SP-49 (cell line): ENCODE data around the gene CTXN1.

GRCh38 chr19:7207970-7208240 is 86.3 kb downstream of the INSR start:
- PRO-cap: no peak

DNA sequence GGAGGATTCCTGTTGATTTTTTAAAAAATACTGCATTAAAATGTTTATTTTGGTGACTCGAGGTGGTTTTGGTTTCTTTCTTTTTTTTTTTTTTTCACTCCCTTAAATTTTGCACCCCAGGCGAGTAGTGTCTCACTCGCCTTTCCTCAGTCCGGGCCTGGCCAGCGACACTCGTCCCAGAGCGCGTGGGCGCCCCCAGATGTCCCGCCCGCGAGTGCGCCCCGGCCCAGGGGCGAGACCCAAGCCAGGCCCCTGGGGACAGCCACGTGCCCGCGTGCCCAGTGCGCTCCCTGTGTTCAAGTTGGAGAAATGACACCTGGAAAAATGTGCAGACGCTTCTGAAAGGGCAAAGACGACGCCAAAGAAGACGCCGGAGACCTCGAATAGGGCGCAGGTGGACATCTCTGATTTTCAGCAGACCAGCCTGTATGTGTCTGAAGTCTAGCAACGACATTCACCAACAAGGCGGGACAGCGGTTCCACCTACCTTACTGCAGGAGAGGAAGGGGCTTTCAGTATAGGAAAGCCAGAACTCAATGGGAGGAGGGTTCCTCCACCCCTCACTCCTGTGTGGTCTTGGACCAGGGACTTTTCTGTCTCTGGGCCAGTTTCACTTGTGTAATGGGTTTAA is 608 bp upstream of the INSR start:
- PRO-cap: no peak

GRCh38 chr19:7340874-7341427 is 7.8 kb upstream of the ARHGEF18 start:
- PRO-cap: no peak

- PRO-cap: no peak
These were observed 10.5 kb upstream of the RETN start for GRCh38 chr19:7658238-7658899.

- PRO-cap: no peak
These were observed 6.0 kb downstream of the PRR36 start for GRCh38 chr19:7868225-7868637.

GRCh38 chr19:7868638-7868825 is 5.7 kb downstream of the PRR36 start:
- PRO-cap: no peak

DNA sequence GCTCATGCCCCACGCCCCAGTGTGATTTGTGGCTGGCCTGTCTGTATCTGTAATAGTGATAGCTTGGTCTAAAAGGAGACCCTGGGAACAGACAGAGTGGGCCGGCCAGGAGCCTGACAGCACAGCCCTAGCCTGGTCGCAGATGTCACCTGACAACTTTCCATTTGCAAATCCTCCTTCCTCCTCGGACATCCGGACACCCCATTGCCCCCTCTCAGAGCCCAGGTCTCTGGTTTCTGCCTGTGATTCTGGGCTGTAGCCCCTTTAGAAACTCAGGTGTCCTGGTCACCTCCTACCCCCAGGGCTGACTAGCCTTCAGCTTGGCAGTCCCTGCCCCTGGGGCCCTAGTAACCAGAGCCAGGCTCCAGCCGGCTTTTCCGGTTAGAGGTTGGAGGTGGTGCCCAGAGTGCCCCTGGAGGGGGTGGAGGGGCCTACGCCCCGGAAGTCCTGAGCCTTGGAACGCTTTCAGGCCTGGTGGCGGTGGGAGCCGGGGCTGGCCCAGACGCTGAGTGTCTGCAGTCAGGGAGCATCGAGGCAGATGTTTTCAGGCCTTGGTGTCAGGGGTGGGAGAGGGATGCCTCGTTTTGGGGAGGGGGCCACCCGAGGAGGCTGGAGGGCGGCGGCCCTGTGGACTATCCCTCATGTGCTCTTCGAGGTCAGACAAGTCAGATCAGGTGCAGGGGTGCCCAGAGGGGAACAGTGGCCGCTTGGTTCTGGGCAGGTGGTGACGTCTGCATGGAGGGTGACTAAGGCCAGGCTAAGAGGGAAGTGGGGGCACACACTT is 6.6 kb downstream of the LRRC8E start:
- PRO-cap: no peak

DNA sequence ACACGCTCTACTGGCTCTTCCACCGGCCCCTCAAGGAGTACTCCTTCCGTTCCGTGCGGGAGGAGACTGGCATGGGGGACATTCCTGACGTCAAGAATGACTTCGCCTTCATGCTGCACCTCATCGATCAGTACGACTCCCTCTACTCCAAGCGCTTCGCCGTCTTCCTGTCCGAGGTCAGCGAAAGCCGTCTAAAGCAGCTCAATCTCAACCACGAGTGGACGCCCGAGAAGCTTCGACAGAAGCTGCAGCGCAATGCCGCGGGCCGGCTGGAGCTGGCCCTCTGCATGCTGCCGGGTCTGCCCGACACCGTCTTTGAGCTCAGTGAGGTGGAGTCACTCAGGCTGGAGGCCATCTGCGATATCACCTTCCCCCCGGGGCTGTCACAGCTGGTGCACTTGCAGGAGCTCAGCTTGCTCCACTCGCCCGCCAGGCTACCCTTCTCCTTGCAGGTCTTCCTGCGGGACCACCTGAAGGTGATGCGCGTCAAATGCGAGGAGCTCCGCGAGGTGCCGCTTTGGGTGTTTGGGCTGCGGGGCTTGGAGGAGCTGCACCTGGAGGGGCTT is 4.1 kb upstream of the MAP2K7 start:
- PRO-cap: no peak

GRCh38 chr19:7922015-7922563 is 2.0 kb downstream of the SNAPC2 start:
- PRO-cap: no peak

- PRO-cap: no peak
These were observed at the start of gene CTXN1 for GRCh38 chr19:7925874-7926825. Gene CTXN1, minus strand, starts transcription at chr19:7926135.

DNA sequence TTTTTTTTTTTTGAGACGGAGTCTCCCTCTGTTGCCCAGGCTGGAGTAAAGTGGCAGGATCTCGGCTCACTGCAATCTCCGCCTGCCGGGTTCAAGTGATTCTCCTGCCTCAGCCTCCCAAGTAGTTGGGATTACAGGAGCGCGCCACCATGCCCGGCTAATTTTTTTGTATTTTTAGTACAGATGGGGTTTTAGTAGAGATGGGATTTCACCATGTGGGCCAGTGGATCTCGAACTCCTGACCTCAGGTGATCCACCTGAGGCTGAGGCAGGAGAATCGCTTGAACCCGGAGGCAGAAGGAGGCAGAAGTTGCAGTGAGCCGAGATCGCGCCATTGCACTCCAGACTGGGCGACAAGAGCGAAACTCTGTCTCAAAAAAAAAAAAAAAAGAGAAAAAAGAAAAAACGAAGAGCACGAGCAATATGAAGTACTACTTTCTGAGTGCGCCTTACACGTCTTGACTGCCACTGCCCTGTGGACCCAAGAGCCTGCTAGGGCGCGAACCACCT is 744 bp downstream of the TIMM44 start:
- PRO-cap: no peak

- PRO-cap: no peak
These were observed 22.6 kb downstream of the ELAVL1 start for GRCh38 chr19:7982558-7983493.

DNA sequence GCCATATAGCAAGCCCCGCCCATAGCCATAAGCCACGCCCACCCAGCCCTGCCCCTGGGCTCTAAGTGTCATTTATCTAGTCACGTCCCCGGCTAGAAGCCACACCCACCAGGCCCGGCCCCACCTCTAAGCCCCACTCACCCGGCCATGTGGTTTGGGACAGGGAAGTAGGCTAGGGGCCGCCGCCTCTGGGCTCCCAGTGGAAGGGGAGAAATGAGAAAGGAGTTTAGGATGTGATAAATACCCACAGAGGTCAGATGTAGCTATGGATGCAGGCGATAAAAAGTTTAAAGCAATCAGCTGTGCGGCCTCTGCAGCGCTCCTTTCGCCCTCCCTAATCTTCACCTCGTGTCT is 1.8 kb upstream of the CCL25 start:
- PRO-cap: bidirectional peak, plus-strand start at position 148 of the sequence, minus-strand start outside the sequence

DNA sequence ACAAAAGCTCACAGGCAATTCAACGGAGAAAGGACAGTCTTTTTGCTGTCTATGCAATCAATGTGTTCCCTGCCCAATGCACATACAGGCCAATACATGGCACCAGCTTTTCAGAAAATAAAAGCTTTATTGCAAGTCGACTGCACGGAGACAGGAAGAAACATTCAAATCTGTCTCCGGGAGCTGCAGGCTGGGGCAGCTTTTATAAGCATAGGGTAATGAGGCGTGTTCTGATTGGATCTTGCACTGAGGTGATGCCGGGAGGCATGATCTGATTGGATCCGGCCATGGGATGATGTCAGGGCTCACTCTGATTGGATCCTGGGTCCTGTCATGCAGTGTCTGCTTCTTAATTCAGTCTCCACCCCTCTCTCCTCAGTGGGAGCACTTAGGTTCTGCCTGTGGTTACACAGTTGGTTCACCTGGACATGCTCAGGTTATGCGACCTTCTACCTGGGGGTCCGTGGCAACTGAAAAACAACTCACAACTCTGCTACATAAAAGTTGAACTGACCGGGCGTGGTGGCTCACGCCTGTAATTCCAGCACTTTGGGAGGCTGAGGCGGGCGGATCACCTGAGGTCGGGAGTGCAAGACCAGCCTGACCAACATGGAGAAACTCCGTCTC is 11.8 kb upstream of the FBN3 start:
- PRO-cap: no peak

- PRO-cap: no peak
These were observed 5.5 kb upstream of the CERS4 start for GRCh38 chr19:8203621-8204125.

- PRO-cap: no peak
These were observed 37.2 kb downstream of the CERS4 start for GRCh38 chr19:8246323-8246863.

GRCh38 chr19:8304663-8305187 is 3.4 kb downstream of the CD320 start:
- PRO-cap: no peak

- PRO-cap: no peak
These were observed 4.7 kb downstream of the RAB11B start for GRCh38 chr19:8394789-8395296.

DNA sequence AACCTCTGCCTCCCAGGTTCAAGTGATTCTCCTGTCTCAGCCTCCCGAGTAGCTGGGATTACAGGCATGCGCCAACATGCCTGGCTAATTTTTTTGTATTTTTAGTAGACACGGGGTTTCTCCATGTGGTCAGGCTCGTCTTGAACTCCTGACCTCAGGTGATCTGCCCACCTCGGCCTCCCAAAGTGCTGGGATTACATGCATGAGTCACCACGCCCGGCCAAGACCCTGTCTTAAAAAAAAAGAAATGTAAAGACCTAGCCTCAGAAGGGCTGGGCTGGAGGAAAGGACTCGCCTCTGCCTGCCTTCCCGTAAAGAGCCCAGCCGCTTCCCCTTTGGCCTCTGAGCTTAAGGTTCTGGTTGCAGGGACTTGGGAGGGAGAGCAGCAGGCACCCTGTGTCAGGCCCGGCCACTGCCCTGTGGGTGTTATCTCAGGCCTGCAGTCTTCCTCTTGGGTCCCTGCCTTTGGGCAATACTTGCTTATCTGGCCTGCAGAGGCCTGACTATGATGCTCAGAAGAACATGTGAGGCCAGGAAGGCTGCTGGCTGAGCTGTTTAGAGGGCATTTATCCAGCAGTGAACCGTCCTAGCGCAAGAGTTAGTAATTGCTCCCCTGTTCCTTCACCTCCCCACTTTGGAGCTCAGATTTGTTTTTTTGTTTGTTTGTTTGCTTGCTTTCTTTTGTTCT is 4.9 kb downstream of the MARCHF2 start:
- PRO-cap: no peak

DNA sequence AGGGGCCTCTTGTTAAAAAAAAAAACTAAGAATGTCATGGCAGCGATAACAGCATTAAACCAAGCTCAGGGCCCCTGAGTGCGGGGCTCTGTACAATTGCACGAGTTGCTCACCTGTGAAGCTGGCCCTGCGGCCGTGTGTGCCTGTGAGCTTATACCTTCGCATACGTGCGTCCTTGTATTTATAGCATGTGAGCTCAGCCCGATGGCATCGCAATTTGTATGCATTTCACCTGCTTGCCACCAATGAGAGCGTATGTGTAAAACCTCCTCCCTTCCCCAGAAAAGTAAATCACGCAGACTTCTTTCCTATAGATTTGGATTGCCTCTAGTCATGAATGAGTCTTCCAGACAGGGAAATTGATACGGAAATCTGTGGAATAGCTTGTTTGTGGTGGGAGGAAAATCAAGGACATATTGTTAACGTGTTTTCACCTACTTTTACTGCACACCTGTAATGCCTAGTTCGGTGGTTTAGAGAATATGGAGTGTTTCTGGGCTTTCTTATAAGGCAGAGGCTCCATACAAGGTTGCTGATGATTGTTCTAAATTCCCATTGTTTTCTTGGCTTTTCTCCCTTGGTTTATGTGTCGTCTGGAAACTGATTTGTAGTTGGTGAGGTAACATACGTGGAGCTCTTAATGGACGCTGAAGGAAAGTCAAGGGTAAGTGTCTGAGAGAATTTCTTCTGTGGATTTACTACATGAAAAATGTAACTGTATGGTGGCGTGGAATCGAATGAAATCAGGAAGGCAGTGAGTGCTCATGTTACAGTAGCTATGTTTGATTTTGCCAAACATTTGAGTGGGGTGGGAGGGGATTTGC is 17.4 kb downstream of the HNRNPM start:
- PRO-cap: no peak